Measurements from ENCODE around the genes C20orf85, APCDD1L and GNAS.

DNA sequence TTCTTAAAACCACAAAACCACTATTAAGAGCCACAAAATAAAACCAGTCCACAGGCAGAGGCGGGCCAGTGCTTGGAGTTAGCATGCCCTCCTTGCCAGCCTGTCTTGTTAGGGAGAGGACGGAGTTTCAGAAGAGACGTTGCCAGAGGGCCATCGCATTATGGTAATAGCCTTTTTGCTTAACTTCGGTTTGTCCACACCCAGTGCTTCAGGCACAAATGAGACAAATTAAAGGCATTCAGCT, 159.6 kb upstream of the C20orf85 start:
- RRBS = no CpG with 5 or more reads among the region's 5 CpGs

DNA sequence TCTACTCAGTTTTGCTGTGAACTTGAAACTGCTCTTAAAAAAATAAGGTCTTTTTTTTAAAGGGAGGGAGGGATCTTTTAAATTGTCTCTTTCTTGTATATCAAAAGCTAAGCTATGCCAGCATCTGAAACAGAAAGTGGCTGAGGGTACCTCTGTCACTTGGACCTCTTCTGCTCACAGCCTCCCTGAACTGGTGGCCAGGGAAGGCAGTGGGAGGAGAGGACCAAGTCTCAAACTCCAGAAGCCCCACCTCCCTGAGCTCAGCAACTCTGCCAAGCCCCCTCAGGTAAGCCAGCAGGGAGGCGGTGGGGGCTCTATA, 15.5 kb upstream of the C20orf85 start:
- RRBS = no CpG with 5 or more reads among the region's 1 CpG

GRCh38 chr20:58135528-58135885, 15.2 kb upstream of the C20orf85 start:
- RRBS = no CpG with 5 or more reads among the region's 8 CpGs

DNA sequence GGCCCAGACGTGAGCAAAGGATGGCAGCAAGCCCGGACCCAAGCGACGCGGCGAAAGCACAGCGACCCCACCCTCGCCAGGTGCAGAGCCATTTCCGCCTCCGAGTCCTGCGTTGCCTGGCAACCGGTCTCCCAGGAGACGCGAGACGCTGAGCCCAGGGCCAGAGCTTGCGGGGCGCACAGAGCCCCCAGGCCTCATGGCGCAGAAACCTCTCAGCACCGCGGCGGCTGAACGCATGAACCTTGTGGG, at the start of gene C20orf85:
TSS of gene C20orf85 (plus strand) at position 134 of the 249 bp plus-strand sequence.
- RRBS = 84% methylated on average over 10 of the region's 22 CpGs

DNA sequence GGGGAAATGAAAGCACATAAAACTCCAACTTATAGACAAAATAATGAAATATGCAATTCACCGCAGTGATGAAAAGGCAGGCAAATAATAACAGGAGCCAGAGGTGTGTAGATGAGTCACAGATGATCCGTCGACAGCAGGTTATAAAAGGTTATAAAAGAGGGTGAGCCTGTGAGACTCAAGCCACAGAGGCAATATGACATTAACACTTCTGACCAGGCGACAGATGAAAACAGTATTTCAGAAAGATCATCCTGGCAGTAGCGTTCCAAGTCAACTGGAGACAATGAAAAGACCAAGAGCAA, 35.8 kb upstream of the ANKRD60 start:
- RRBS = no CpG with 5 or more reads among the region's 5 CpGs

- RRBS = no CpG with 5 or more reads among the region's 9 CpGs
These were observed 1.0 kb downstream of the RAB22A start for GRCh38 chr20:58310377-58311119.

- RRBS = no CpG with 5 or more reads among the region's 8 CpGs
These were observed 39.3 kb upstream of the VAPB start for GRCh38 chr20:58349403-58350444.

DNA sequence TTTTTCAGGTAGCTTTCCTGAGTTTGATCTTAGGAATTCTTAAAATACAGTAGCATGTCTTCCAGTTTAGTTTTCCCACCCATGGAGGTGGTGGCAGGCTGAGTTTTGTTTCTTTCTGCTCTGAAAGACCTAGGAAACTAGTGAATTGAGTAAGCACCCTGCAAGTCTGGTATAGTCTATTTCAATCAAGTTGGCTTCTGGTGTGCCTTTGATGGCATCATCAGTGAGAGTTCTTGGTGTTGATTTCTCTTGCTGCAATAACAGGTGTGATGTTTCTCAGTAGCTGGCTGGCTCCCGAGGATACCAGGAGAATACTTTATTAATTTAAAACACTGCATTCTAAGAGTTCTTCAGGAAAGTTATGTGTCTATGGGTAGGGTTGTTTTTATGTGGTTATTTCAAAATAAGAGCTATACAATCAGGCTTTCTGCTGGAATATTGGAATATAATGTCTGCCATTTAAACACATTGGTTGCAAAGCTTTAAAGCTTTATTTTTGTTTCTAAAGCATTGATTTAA, 19.0 kb downstream of the VAPB start:
- RRBS = no CpG with 5 or more reads among the region's 1 CpG

DNA sequence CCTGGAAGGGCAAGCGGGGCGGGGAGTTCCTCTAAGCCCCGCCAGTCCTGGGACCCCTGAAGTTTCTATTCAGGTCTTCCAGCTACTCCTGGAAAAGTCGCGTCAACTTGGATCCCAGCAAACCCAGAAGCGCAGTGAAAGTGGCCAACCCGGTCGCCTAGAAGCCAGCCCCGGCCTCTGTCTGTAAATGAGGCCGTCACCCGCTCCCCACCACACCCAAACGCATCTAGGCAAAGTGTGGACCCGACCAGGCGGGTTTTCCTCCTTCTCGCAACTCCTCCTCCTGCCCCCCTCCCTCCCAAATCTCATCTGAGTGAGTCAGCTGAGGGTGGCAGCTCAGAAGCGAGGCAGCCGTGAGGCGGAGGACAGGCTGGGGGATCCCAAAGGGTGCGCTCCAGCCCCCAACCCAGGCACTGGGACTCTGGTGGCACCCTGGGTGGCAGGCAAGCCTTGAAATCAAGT, at the start of gene APCDD1L:
TSS of gene APCDD1L (minus strand) at position 239 of the 462 bp plus-strand sequence.
- RRBS = no CpG with 5 or more reads among the region's 19 CpGs

DNA sequence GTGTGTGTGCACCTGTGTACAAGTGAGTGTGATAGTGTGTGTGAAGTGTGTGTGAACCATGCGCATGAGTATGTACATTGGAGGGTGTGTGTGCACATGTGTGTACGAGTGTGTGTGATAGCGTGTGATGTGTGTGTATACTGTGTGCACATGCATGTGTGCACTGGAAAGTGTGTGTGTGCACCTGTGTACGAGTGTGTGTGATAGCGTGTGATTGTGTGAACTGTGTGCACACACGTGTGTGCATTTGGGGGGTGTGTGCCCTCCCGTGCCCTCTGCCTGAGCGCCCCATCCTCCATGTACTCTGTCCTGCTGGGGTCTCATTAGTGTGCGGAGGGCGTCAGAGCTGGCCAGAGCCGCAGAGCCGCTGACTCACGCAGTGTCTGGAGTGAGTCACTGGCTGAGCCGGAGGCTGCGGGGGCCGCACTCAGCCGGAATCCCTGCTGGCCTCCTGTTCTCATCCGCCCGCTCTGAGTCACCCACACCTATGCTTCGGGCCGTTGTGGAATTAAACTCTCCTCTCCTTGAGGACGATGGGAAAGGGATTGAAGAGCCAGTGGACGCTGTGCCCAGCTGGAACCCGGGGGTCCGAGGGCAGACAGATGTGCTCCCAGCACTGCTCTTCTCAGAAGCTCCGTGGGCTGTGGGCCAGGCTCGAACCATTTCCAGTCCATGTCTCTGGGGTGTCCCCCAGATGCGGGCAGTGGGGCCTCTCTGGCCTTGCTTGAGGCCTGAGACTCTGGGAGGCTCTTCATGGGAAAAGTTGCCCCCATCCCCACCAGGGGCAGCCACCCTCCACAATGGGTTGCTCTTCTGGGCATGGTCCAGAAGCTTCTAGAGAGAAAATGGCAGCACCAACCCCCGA, 27.2 kb upstream of the STX16 start:
- RRBS = no CpG with 5 or more reads among the region's 29 CpGs

GRCh38 chr20:58651451-58651763, 324 bp downstream of the STX16 start:
- RRBS = under 1% methylated on average over 4 of the region's 14 CpGs

- RRBS = no CpG with 5 or more reads among the region's 11 CpGs
These were observed 13.8 kb upstream of the GNAS start for GRCh38 chr20:58877157-58878085.

- RRBS = under 1% methylated on average over 27 of the region's 104 CpGs
These were observed at the start of gene GNAS for GRCh38 chr20:58891212-58891881. Gene GNAS (plus strand): TSS chr20:58891421.

DNA sequence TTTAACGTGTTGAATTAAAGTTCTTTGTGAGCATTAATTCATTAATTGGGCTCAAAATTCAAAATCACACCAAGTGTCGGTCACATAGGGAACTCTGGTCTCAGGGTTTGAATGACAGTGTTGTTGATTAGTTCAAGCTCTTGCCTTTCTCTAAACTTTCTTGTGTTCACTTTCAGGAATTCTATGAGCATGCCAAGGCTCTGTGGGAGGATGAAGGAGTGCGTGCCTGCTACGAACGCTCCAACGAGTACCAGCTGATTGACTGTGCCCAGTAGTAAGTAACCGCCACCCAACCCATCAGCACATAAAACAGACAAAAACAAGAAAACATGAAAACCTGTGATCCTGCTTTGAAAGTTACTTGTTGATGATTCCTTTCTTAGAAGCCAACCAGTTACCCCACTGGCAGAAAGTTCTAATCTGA, 14.0 kb downstream of the GNAS start:
- RRBS = no CpG with 5 or more reads among the region's 7 CpGs

DNA sequence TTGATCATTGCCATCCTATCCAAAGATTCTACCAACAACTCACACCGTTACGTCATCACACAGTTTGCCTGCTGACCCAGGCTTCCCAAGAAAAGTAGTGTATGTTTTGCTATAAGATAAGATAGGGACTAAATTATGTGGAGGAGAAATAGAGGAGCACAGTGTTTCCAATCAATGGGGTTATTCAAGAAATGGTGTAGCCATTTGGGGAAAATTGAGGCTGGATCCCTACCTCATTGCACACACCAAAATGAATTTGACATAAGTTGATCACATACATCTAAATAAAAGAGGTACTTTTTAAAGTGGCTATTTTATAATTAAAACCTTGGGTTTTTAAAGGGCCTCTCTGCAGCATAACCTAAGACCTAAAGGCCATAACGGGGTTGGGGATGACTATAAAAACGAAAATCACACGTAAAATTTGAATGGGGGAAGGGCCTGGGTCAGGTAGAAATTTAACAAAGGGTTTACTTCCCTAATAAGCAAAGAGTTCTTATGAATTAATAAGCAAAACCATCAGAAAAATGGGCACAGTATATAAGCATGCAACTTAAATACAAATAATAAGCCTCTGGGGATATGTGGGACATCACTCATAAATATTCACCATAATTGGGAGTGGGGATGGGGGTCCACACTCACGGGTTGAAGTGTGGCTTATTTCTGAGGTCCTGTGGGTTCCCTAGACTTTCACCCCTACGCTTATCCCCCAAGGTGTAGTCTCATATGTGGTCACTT, 20.4 kb downstream of the GNAS start:
- RRBS = no CpG with 5 or more reads among the region's 7 CpGs

DNA sequence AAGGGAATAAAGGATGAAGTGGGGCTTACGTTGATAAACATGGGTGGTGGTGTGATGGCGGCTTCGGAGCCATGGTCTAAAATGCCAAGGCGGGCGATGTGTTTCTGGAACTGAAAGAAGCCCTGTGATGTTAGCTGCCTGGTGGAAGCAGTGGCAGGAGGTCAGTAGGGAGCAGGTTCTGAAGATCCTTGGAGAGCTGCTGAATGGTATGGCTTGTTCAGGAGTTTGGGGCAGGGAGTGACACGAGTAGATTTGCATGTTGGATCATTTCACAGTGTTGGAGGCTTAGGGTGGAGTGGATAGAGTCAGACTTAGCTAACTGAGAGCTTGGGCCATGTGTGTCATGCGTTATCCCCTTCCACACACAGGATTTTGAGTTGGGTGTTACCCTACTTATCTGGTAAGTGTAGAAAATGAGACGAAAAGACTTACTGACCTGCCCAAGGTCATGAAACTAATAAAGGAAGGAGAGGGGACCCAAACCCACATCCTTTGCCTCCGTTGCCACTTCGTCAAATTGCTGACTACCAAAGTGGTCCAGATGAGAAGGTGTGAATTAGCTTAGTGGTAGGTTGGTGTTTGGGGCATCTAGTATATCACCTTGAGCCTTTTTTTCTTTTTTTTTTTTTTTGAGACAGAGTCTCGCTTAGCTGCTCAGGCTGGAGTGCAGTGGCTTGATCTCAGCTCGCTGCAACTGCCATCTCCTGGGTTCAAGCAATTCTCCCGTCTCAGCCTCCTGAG, 1.6 kb downstream of the NELFCD start:
- RRBS = no CpG with 5 or more reads among the region's 13 CpGs

- RRBS = no CpG with 5 or more reads among the region's 6 CpGs
These were observed 2.2 kb upstream of the PRELID3B start for GRCh38 chr20:59044642-59045290.

GRCh38 chr20:59253930-59254570, 46.4 kb upstream of the EDN3 start:
- RRBS = no CpG with 5 or more reads among the region's 7 CpGs

- RRBS = no CpG with 5 or more reads among the region's 10 CpGs
These were observed 102.2 kb downstream of the EDN3 start for GRCh38 chr20:59402571-59403111.

DNA sequence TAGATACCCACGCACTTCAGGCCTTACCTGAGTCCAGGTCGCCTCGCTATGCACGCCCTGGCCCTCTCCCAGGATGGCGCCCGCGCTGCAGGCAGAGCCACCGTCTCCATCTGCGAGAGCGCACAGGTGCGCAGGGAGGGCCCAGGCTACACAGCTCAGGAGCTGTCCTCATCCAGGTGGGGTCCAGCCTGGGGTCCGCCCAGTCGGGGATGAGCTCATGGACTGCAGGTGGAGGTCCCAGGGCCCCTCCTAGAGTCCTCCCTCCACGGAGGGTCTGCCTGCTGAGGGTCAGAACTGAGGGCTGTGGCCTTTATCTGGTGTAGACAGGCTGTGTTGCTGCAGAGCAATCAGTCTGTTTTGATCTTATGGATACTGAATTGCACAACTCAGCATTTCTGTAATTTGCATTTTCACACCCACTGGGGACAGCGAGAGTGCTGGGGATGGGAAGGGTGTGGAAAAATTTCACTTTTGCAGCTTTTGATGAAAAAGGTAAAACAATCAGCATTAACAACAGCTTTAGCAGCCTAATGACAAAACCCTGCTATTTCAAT, 78.0 kb upstream of the PHACTR3 start:
- RRBS = no CpG with 5 or more reads among the region's 15 CpGs

Data from PFSK-1 (cell line).